ENCODE data around the gene LARS2.

DNA sequence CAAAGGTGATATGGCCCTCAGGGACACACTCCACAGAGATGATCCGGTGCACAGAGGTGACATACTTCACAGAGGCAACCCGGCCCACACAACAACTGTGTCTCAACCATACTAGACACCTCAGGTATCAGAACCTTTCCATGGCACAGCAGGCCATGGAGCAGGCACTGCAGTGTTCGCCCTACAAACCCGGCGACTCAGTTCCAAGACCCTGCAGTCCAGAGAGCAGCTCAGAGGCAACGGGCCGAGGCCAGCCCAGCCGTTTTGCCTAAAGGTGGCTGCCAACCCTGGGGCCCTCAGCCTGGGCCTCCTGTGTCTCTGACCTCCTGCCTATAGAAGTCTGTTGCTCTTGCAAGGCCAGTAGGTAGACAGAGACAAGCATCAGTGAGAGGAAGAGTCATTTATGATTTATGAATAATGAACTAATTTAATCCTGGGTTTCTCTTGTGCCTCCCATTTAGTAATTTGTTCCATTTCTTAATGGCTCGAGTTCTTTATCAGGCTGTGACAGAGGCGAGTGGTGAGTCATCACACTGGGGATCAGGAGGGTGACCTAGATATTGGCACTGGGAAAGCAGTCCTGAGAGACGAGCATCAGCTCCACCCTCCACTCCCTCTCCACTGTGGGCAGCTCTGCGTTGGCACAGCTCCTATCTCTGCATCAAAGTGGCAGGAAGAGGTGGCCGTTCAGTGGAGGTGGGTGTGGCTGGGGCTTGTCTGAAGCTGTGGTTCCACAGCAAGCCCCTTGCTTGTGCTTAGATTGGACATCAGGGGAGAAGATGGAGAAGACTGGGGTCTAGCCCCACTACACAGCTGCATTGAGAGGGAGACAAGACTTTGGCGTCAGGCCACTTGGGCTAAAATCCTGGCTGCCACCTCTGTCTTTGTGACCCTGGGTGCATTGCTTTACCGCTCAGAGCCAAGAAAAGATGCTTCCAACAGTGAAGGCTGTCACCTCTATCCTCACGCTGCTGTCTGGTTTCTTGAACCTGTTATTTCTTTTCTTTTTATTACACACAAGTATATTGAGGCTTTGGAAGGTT is 79.9 kb downstream of the ABHD5 start:
- PRO-cap = no peak
- CAGE, long polyA plus RNA = no peak

DNA sequence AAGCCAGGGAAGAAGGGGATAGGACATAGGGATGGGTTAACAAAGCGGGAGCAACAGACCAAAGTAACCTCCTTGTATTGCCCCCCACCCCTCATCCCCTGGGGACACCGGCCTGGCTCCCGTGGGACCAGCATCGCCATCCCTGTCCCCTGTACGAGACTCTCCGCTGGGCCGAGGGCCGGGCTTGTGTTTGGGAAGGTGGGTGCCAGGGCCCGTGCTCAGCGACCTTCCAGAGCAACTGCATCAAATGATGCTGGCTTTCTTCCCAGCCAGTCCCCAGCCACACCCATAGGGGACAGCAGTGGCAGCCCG is 203.9 kb downstream of the ABHD5 start:
- PRO-cap = no peak
- CAGE, long polyA plus RNA = no peak

DNA sequence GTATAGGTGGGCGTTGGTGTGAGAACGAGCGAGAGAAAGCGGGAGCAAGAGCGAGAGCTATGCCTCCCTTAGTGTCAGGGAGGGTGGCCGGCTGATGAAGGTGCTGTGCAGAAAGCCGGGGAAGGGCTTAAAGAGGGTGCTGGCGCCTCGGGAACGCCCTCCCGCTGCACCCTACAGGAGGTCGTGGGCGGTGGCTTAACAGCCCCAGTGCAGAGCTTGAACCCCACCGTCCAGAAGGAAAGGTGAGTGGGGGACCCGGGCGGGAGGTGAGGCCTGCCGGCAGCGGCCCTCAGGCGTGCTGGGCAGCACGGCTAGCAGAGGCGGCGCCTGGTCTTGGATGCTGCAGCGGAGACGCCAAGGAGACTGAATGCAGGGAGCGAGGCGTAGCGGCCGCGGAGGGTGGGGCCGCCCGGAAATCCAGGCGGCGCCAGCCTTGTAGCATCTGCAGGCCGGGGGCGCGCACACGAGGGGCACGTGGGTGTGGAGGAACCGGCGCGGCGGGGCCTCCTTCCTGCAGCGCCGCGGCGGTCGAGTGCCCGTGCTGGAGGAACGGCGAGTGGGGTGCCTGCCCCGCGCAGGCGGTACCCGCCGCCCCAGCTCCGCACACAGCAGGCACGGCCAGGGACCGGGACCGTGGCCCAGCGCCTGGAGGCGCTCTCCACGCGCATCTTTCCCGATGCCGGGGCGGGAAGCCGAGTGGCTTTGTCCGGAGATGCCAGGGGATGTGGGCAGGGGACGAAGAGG is 246.7 kb upstream of the TOPAZ1 start:
- PRO-cap = no peak
- CAGE, long polyA plus RNA = no peak

DNA sequence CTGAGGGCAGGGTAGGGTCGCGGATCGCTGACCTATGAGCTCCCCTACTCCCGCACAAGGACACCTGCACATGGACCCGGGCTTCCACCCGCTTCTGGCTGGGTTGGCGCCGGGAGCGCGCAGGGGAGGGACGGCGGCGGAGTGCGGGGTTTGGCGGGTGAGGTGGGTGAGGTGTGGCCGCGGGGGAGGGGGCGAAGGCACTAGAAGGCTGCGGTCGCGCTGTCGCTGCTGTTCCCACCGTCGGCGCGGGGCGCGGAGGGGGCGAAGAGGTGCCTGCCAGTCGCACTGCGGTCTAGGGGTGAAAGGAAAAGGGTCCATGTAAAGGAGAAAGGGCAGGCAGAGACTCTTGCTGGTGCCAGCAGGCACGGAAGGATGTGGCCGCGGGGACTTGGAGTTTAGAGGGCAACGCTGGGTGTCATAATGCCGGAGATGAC is 246.0 kb upstream of the TOPAZ1 start:
- PRO-cap = no peak
- CAGE, long polyA plus RNA = no peak

- PRO-cap = no peak
- CAGE, long polyA plus RNA = no peak
Measured at GRCh38 chr3:43998578-43999288, 243.0 kb upstream of the TOPAZ1 start.

DNA sequence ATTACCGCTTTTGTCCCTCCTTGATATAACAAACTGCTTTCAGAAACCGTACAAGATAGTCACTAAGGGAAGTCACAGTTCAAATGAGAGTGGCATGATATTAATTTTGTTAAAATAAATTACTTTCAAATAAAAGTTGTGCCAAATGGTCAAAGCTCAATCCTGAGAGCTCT is 554 bp downstream of the TCAIM start:
- PRO-cap = no peak
- CAGE, long polyA plus RNA = no peak

GRCh38 chr3:44455063-44455796 is 22.2 kb downstream of the ZNF445 start:
- PRO-cap = no peak
- CAGE, long polyA plus RNA = no peak

DNA sequence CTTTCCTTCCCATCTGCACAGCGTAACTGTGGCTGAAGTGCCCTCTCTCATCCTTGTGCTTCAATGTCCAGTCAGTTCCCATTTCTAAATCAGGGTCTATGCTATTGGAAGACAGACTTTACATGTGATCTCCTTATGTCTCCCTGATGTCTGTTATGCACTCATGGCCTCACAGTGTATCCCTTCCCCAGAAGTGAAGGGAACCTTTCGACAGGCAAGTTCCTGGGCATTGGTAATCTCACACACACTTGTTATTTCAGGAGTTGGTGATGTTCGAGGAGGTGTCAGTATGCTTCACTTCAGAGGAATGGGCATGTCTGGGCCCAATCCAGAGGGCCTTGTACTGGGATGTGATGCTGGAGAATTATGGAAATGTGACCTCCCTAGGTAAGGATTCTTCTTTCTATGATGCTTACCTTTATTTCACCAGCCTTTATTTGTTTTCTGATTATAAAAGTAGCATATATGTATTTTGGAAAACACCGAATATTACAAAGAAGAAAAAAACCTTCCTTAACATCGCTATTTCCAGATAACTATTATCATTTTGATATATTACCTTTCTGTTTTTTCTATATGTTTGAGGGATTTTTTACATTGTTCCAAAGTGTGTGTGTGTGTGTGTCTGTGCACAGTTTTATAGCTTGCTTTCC is 7.5 kb downstream of the ZNF197 start:
- PRO-cap = no peak
- CAGE, long polyA plus RNA = no peak

GRCh38 chr3:44862450-44862982 is 804 bp downstream of the TMEM42 start:
- PRO-cap = no peak
- CAGE, long polyA plus RNA = no peak

- PRO-cap = no peak
- CAGE, long polyA plus RNA = no peak
Measured at GRCh38 chr3:45010966-45011616, 15.0 kb upstream of the CLEC3B start.

DNA sequence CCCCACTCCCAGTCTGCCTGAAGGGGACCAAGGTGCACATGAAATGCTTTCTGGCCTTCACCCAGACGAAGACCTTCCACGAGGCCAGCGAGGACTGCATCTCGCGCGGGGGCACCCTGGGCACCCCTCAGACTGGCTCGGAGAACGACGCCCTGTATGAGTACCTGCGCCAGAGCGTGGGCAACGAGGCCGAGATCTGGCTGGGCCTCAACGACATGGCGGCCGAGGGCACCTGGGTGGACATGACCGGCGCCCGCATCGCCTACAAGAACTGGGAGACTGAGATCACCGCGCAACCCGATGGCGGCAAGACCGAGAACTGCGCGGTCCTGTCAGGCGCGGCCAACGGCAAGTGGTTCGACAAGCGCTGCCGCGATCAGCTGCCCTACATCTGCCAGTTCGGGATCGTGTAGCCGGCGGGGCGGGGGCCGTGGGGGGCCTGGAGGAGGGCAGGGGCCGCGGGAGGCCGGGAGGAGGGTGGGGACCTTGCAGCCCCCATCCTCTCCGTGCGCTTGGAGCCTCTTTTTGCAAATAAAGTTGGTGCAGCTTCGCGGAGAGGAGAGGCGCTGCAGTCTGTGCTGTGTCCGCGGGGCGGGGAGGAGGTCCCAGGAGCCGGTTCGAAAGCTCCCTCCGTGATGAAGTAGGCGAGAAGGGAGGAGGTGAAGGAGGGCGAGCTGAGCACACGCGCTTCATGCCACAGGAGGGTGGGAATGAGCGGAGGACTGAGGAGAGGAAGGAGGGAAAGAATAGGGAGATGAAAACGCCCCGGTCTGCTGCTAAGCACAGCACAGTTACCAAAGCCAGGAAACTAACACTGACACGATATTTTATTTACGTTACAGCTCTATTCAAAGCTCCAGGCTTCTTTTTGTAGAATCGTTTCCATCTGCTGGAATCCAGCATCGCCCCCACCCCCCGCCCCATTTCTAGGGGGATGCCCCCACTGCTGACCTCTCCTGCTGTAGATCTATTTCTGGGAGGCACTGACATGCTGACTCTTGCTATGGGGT is 9.7 kb downstream of the CLEC3B start:
- PRO-cap = no peak
- CAGE, long polyA plus RNA = no peak

DNA sequence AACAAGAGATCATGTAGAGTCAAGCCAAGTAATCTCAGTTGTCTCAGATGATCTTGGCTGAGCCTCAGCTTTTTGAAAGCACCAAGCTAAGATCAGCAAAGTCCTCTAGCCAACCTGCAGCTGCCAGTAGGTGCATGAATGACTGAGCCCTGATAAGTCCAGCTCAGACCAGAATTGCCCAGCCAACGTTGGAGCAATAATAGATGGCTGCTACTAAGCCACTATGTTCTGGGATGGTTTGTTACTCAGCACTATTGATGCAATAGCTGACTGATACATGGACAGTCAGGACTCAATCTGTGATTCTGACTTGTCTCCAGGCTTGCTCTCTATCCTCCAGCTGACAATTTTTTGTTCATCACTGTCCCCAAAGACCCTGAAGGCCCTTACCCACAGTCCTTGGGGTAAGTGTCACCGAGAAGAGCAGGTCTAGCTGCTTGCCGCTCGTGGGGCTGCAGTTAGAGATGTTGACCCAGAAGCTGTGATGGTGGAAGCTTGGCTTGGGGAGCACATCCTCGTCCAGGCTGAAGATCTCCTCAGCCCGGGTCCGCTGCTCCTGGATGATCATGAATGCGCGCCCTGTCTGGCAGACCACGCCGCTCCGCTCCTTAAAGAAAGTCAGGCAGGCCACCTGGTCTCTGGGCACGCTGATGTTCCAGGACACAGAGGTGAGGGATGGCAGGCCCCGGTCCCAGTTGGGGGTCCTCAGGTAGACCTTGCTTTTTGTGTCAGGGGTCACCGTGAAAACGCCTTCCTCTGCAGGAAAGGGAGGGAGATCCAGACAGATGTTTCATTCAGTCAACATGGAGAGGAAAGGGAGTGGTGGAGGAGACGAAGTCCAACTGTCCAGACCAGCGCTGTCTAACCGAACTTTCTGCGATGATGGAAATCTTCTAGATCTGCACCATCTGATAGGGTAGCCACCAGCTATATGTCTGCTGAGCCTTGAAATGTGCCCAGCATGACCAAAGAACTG is 55.1 kb downstream of the CDCP1 start:
- PRO-cap = no peak
- CAGE, long polyA plus RNA = no peak

GRCh38 chr3:45113454-45114259 is 32.5 kb downstream of the CDCP1 start:
- PRO-cap = no peak
- CAGE, long polyA plus RNA = no peak

DNA sequence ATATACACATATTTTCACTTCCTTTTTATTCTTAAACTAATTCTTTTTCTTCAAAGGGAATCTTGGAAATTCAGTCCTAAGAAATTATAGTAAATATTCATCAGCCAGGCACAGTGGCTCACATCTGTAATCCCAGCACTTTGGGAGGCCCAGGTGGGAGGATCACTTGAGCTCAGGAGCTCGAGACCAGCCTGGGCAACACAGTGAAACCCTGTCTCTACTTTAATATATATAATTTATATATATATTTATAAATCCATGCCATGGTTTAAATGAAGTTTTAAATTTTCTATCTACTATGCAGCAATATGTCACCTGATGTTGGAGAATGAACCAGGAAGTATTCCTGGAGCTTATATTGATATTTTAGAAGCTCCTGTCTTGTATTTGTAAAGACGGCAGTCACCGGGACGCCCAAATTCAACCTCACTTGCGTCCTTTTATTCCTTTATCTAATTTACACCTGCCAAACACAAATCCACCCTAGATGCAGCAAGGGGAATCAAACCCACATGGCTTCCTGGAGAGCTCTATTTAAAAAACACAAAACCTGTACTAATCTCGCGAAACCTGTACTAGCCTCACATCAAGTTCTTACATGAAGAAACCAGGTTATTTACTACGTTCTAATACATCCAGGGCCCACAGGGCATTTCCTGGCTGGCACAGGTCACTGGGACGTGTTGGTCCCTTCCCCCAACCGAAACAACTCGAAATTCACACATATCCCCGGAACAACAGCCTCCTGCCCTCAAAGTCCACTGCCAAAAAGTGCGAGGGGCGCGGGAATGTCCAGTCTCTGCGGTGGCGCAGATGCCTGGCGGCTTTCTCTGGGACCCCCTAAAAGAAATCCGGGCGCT is 1.2 kb downstream of the CDCP1 start:
- PRO-cap = no peak
- CAGE, long polyA plus RNA = no peak

DNA sequence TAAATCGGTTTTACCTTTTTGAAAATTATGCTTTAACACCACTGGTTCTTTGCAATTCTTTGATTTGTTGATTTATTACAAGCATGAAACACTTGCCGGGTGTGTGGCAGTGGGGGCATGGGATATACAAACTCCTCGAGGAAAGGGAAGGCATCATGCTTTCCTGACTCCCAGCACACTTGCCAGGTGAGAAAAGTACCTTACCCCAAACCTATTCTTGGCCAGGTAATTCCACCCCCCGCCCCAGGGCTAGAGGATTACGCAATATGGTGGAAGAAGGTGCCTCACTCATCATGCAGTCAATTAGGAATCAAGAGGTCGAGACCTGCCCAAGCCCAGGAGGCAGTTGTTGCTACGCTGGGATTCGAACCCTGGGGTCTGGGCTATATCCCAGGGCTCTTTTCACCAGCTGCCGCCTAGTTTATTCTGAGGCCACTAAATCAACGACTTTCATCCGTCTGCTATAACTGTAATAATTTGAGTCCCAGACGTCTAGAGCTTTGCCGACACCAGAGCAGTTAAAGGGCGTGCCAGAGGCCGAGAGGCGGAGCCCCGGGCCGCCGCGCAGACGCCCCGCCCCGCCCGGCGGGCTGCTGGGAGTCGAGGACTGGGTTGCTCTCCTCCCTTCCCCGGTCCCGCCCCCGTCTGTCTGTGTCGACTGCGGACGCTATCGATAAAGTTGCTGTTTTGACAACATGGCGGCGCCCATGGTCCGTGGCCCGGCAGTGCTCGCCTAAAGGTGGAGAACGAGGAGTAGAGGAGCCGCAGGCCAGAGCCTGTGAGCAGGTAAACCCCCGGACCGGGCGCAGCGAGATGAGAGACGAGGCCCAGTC is at the start of gene LARS2:
TSS of gene LARS2 (plus strand) at position 682 of the 833 bp plus-strand sequence.
- PRO-cap = bidirectional peak, plus-strand start at position 736 of the sequence, minus-strand start at position 437 of the sequence
- CAGE, long polyA plus RNA = no peak

GRCh38 chr3:45497859-45498391 is 96.6 kb upstream of the LIMD1 start:
- PRO-cap = no peak
- CAGE, long polyA plus RNA = no peak

- PRO-cap = no peak
- CAGE, long polyA plus RNA = no peak
Measured at GRCh38 chr3:45551396-45552078, 43.0 kb upstream of the LIMD1 start.

GRCh38 chr3:45582662-45583428 is 11.7 kb upstream of the LIMD1 start:
- PRO-cap = no peak
- CAGE, long polyA plus RNA = no peak

- PRO-cap = no peak
- CAGE, long polyA plus RNA = no peak
Measured at GRCh38 chr3:45972353-45973450, 22.9 kb downstream of the FYCO1 start.

- PRO-cap = no peak
- CAGE, long polyA plus RNA = no peak
Measured at GRCh38 chr3:45988365-45988763, 7.3 kb downstream of the FYCO1 start.

Data from B cell (primary cell).